Foreskin keratinocyte (primary cell): ENCODE results near the genes ZNF77 and PIP5K1C.

DNA sequence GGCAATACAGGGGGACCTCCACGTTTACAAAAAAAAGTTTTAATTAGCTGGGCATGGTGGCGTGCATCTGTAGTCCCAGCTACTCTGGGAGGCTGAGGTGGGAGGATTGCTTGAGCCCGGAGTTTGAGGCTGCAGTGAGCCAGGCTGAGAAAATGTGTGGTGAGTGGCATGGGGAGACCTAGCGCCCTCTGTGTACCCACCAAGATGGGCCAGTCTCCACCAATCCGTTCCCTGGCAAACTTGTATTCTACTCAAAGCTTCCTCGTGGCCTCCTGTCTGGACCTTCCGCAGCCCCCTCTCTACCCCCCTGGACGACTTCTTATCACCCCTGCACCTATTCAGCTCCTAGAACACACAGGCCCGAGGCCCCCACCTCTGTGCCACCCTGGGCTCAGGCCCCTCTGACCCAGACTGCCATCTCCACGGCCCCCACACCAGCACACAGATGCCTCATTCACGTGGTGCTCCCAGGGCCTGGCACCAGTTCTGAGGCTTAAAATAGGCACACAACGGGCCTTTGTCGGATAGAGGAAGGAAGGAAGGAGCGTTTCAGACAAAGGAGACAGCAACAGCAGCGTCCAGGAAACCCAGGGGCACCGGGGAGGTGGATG lies 7.4 kb downstream of the GNG7 start:
- RAMPAGE, total RNA, result no peak

GRCh38 chr19:2769935-2770611 lies 13.0 kb downstream of the SGTA start:
- RAMPAGE, total RNA, result no peak

DNA sequence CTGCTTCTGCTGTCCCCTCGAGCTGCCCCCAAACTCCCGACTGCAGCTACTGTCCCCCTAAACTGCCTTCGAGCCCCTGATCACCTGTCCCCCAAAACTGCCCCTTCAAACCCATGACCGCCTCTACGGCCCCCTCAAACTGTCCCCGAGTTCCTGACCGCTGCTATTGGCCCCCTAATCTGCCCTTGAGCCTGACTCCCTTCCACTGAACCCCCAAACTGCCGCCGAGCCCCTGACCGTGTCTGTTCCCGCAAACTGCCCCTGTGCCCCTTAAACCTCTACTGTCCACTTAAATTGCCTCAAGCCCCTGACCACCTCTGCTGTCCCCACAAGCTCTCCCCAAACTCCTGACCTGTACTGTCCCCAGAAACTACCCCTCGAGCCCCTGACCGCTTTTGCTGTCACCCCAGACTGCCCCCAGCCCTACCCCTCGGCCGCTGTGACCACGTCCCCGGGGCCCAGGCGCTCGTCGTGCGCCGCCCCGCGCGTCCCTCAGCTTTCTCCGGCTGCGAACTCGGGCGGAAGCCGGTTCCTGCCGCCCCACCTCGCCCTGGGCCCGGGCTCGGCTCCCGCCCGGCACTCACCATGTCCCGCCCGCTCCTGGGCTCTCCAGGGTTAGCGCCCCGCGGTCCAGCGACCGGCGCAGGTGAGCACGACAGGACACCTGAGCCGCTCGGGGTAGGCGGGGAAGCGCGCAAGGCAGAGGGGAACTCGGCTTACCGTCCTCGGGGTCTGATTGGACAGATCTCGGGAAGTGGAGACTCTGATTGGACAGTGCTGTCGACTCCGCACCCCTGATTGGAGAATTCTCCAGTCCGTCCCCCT lies at the start of gene ZNF77:
Gene ZNF77 (minus strand): TSS at position 718 of the 825 bp plus-strand sequence.
- RAMPAGE, total RNA, result no peak

DNA sequence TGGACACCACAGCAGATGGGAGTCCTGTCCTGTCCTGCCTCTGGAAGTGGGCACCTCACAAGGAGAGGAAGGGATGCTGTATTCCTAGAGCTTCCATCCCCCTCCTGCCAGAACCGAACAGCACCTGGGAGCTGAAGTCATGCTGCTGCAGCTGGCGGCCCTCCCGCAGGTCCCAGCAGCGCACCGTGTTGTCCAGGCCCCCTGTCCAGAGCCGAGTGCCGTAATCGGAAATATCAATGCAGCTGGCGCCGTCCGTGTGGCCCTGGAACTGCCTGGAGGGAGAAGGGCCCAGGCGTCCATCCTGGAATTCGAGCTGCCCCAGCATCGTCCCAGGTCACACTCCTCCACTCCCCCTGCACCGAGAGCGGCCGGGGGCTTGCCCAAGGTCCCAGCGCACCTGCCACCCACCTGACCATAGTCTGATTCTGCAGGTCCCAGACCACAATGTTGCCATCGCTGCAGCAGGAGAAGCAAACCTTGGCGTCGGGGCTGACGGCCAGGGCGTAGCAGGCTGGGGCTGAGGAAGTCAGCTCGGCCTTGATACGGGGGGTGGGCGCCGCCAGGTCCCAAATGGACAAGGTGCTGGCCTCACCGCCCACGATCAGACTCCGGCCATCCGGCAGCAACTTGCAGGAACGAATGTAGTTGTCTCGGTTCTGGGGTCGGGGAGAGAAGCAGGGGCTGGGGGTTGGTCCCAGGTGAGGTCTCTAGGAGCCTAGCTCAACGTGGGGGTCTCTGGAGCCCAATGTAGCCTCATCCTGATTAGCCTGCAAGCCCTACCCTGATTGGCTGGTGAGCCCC lies 23.6 kb downstream of the TLE2 start:
- RAMPAGE, total RNA, result no peak

DNA sequence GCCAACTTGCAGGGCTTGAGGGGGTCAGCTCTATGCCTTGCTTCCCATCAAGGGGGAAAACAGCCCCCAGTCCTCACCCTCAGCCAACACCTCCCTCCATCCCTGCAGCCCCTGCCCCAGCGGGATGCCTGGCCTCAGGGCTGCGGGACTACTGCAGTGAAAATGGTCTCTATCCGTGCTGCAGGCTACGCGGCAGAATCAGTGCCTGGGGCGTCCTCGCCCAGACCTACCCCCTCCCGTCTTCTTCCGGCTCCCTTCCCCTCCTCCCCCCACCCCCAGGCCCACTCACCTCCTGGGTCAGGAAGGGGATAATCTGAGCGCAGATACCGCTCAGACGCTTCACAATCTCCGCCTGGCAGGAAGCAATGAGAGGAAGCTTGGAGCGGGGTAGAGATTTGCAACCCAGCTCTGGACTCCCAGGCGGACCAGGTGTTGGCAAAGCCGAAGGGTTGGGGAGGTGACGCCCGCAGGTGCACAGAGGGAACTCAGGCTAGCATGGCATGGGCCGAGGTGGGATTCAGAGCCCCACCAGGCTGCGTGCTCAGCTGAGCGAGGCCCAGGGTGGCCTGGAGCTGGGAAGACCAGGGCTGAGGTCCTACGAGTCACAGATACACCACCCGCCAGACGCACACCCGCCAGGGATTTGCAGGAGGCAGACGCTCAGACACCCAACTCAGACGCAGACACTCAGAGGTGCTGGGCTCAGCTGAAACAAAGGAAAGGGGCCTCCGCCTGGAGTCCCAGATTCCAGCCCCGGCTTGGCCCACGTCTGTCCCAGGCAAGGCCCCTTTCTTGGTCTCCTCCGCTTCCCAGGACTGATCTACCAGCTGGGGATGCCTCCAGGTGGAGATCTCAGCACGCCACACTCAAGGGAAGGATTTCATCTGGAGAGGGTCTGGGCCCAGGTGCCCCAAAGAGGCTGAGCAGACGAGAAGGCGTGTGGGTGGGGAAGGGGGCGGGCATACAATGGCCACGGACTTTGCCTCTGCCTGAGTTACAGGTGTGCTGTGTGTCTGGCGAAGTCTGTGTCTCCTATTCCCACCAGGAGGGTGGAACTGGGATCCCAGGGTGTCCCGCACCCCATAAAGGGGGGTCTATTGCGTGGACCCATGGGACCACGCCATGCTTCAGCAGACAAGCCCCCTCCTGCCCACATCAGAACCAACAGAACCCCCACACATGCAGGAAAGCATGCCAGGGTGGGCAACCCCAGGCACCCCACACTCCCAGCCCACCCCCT lies 3.9 kb downstream of the TLE2 start:
- RAMPAGE, total RNA, result no peak

GRCh38 chr19:3028230-3028834 lies 748 bp downstream of the TLE2 start:
- RAMPAGE, total RNA, result no peak

GRCh38 chr19:3056555-3057220 lies 5.6 kb downstream of the TLE5 start:
- RAMPAGE, total RNA, result no peak

DNA sequence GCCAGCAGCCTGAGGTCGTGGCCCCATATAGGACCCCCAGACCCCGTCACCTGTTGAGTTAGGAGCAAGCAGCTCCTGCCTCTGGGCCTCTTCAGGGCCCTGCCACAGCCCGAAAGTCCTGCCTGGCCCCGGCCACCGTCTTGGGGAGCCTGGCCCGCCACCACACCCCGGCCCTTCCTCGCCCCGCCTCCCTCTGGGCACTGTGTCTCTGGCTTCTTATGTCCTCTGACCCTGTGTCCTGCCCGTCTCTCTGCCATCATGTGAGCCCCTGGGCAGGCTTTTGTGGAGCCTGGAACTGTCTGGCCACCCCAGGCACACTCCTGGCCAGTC lies 19.2 kb downstream of the NCLN start:
- RAMPAGE, total RNA, result no peak

DNA sequence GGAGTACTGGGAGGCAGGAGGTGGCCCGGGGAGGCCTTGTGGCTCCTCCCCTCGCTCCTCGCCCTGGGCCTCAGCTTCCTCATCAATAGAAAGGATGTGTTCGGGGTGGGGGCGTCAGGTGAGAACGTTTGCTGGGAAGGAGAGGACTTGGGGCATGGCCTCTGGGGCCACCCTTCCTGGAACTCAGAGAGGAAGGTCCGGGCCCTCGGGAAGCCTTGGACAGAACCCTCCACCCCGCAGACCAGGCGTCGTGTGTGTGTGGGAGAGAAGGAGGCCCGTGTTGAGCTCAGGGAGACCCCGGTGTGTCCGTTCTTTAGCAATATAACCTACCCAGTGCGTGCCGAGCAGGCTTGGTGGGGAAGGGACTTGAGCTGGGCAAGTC lies 15.8 kb upstream of the CELF5 start:
- RAMPAGE, total RNA, result no peak

GRCh38 chr19:3358894-3360147 lies 7.1 kb upstream of the NFIC start:
- RAMPAGE, total RNA, result no peak

GRCh38 chr19:3374420-3375207 lies 8.2 kb downstream of the NFIC start:
- RAMPAGE, total RNA, result no peak

DNA sequence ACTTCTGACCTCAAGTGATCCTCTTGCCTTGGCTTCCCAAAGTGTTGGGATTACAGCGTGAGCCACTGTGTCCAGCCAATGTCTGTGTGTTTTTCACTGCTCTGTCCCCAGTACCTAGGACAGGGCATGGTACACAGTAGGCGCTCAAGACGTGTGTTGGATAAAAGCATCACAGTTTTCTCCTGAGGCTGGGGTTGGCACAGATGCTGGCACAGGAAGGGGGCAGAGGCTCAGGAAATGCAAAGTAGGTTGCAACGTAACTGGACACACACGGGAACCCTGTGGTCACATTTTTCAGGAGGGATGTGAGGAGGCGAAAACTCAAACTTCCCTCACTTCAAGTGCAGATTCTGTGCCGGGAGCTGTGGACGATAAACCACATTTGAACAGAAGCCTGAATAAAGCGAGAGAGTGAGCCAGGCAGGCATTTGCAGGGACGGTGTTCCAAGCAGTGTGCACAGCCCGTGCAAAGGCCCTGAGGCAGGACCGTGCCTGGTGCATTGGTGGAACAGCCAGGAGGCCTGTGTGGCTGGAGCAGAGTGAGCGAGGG lies 40.1 kb downstream of the NFIC start:
- RAMPAGE, total RNA, result no peak

DNA sequence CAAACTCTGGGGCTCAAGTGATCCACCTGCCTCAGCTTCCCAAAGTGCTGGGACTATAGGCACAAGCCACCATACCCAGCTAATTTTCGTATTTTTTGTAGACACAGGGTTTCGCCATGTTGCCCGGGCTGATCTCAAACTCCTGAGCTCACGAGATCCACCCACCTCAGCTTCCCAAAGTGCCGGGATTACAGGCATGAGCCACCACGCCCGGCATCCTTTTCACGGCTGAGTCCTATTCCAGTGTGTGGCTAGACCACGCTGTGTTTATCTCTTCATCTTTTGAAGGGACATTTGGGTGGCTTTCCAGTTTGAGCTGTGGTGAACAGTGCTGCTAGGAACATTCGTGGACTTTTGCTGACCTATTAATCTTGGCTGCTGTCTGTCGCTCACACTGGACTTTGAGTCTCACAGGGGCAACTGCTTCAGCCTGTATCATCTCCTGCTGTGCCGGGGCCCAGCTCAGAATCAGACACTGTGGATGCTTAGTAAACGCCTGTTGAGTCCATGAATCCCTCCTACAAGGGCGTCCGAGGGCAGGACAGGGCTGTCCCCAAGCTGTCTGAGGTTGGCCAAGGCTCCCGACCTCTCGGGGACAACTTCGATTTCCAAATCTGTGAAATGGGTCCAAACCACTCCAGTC lies 48.6 kb downstream of the SMIM24 start:
- RAMPAGE, total RNA, result no peak

- RAMPAGE, total RNA, result no peak
Observed at GRCh38 chr19:3545412-3546681, 6.9 kb downstream of the TEKTIP1 start.

DNA sequence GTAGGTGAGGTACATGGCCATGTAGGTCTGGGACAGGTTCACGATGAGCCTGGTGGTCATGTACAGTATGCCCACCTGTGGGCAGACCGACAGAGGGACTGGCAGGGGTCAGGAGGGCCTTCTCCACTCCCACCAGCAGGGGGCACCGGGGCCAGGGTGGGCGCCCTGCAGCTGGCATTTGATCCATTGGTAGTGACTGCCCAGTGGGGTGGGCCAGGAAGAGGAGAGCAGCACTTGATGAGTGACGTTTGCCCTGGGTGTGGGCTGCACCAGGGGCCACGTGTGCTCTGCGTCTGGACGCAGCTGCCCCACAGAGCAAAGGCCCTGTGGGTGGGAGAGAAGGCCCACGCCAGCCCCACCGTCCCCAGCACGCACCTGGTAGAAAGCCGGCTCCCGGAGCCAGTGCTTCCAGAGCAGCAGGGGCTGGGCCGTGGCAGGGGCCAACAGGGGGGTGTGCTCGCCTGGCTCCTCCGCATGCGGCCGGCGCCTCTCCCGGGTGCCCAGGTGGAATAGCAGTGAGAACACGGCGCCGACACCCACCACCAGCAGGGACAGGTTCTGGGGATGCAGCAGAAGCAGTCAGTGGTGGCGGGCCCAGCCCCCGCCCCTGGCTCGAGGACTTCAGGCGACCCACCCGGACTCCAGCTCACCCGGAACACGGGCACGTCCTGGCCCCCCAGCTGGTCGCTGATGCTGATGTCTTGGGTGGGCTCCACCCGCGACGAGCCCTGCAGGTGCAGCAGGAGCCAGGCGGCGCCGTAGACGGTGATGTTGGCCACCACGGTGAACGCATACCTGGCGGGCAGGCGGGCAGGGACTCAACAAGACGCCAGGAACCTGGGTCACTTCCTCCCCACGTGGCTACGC lies 8.7 kb downstream of the TEKTIP1 start:
- RAMPAGE, total RNA, result no peak

DNA sequence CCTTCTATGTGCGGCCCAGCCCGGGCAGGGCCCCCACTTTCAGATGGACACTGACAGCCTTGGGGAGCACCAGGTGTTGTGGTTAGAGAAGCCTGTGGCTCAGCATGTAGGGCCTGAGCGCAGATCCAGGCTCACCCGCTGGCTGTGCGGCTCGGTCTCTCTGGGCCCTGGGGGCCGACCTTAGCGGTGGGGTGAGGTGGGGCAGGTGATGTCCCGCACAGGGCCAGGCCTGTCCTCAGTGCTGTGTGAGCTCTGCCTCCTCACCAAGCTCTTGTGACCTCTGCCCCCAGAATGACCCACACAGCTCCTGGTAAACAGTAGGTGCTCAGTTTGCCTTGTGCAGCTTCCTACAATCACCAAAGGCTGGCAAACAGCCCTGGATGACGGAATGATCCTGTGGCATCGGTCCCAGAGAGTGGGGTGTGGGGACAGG lies 18.0 kb upstream of the CACTIN start:
- RAMPAGE, total RNA, result no peak

DNA sequence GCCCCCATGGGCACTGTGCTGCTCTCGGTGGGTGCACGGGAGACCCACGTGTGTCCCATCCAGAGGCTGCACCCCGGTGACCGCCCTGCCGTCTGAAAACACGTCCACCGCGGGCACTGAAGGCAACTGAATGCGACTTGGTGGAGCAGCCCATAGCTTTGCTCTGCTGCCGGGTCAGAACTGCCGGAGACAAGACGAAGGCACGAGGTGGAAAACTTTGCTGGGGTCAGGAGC lies 30.6 kb downstream of the PIP5K1C start:
- RAMPAGE, total RNA, result no peak

DNA sequence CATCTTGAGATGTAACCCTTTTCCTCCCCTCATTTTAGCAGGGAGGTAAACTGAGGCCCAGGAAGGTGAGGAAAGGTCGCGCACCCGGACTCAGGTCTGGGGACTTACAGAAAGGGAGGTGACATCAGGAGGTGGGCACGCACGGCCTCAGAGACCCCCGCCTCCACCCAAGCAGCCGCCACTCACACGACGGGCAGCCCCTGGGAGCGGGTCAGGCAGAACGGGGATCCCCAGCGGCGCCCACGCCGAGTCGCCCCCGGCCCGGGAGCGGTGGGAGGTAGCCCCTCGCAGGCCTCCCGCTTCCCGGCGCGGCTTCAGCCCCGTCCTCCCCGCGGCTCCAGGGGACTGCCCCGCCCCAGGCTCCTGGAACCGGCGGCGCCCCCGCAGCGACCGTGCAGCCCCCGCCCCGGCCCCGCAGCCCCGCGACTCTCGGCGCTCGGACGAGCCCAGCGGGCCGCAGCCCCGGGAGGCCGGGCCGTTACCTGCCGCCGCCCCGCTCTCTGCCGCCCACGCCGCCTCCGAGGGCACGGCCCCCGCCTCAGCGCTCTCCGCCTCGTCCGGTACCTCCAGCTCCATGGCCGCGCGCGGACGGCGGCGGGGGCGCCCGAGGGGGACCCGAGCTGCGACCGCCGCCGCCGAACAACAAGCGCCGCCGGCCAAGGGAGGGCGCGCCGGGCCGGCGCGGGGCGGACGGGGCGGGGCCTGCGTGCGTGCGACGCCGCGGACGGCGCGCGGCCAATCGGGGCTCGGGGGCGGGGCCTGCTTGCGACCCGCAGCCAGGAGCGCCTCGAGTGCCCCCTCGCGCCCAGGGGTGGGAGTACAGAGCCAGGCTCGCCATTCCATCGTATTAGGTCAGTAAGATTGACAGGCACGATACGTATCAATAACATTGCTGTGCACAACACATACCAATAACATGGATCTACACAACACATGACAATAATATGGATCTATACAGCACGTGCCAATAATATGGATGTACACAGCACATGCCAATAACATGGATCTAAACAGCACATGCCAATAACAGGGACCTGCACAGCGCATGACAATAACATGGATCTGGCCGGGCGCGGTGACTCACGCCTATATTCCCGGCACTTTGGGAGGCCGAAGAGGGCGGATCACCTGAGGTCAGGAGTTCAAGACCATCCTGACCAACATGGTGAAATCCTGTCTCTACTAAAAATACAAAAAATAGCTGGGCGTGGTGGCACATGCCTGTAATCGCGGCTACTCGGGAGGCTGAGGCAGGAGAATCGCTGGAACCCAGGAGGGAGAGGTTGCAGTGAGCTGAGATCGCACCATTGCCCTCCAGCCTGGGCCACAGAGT lies at the start of gene PIP5K1C:
Gene PIP5K1C (minus strand): TSS at position 654 of the 1,333 bp plus-strand sequence.
- RAMPAGE, total RNA, result no peak

DNA sequence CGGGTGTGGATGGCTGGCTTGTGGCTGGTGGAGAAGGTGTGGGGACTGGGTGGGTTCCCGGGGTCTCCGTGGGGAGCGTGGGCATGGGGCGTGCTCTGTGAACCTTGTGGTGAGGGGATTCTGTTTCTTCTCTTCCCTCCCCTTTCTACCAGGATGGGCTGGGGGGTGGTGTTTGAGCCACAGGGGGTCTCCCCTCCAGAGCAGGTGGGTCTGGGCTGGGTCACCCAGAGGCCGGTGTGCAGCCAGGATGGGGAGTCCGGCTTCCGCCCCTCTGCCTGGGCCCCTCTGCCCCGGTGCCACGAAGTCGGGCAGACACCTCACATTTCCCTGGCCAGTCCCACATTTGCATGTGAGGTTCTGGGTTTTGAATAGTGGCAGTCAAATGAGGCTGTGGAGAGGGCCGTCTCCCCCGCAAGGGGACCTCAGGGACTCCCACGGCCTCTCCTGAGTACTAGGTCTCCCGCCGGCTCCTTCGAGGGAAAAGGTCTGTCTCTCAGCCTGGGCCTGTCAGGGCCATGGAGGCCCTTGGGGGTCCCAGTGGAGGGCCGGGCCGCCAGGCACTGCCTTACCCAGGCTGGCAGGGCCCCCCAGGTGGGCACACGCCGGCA lies 24.1 kb upstream of the MATK start:
- RAMPAGE, total RNA, result no peak

DNA sequence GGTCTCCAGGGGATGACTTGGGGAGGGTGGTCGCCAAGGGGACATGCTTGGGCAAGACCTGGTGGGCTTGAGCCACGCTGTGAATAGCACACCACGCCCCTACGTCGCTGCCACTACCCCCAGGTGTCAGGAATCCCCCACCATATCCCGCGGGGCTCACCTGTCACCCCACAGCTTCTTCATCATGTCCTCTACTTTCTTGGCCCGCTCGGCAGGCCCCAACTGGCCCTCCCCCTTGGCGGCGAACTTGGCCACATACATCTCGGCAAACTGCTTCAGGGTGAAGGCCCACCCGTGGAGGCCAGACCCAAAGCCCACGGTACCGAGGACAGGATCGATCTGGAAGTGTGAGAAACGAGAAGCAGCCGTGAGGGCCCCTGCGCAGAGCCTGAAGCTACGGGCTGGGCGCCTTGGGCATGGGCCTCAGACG lies 3.2 kb downstream of the EEF2 start:
- RAMPAGE, total RNA, result no peak